Metastatic Liver Carcinoma in the Adrenal Gland (tissue), 2 donors: ENCODE results near the genes CDR2L and LLGL2.

- PRO-cap, 2 experiments: no peak in any of the 2 experiments
These were observed 5.3 kb upstream of the FDXR start for GRCh38 chr17:74878012-74878562.

DNA sequence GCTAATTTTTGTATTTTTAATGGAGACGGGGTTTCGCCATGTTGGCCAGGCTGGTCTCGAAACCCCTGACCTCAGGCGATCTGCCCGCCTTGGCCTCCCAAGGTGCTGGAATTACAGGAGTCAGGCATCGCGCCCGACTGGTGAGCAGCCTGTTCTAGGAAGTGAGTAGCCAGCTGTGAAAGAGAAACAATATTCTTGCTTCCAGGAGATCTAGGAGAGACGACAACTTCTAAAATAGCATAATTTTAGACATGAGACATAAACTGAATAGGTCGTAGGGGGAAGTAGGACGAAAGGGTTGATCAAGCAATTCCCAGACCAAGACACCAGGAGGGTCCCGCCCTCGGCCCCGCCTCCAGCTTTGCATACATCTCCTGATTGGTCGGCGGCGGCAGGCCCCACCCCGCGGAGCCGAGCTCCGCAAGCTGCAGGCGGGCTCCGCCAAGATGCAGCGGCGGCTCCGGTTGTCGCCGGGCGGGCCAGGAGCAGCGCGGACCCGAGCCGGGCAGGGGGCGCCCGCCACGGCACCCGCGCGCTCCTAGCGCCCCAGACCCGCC is at the start of gene CDR2L:
Gene CDR2L, plus strand, starts transcription at position 444 of the 557 bp plus-strand sequence.
- PRO-cap, 2 experiments: peak in 2 of 2 experiments; most common plus-strand start position 444 of the sequence (in 2)

GRCh38 chr17:75003937-75004852 is 8.3 kb upstream of the MRPL58 start:
- PRO-cap, 2 experiments: no peak in any of the 2 experiments

DNA sequence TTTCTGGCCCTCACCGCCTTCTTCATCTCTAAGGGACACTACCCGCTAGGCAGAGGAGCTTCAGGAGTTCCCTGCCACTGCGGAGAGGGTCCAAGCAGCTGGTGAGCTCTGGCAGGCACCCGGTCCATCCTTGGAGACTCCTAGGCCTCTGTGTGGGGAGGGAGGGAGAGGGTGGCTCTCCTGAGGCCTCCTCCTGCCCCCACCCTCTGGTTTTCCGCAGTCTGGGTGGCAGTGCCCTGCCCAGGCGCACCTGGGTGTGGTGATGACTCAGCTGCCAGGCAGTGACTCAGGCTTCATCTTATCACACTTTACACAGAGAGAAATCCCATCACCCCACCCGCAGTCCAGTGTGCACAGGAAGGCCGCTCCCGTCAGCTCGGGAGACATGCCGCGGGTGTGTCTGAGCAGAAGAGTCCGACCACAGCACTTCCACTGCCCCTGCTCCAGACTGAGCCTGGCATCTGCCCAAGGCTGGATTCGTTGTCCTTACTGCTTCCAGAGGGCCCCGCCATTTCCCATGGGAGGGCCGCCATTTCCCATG is 7.3 kb downstream of the NT5C start:
- PRO-cap, 2 experiments: peak in 2 of 2 experiments; most common plus-strand start position 342 of the sequence (in 2); most common minus-strand start position 216 of the sequence (in 1)

DNA sequence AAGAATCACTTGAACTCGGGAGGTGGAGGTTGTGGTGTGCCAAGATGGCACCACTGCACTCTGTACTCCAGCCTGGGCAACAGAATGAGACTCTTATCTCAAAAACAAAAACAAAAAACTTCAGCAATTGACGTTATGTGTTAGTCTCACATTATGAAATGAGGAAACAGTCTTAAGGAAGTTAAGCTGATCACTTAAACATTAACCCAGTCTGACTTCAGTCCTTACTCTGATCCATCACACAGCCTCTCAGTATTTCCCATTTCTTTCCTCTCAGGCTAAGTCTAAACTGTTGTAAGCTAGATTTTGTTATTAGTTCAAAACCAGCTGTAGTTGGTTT is 6.4 kb downstream of the JPT1 start:
- PRO-cap, 2 experiments: no peak in any of the 2 experiments

GRCh38 chr17:75240711-75241282 is 20.6 kb downstream of the GGA3 start:
- PRO-cap, 2 experiments: no peak in any of the 2 experiments

DNA sequence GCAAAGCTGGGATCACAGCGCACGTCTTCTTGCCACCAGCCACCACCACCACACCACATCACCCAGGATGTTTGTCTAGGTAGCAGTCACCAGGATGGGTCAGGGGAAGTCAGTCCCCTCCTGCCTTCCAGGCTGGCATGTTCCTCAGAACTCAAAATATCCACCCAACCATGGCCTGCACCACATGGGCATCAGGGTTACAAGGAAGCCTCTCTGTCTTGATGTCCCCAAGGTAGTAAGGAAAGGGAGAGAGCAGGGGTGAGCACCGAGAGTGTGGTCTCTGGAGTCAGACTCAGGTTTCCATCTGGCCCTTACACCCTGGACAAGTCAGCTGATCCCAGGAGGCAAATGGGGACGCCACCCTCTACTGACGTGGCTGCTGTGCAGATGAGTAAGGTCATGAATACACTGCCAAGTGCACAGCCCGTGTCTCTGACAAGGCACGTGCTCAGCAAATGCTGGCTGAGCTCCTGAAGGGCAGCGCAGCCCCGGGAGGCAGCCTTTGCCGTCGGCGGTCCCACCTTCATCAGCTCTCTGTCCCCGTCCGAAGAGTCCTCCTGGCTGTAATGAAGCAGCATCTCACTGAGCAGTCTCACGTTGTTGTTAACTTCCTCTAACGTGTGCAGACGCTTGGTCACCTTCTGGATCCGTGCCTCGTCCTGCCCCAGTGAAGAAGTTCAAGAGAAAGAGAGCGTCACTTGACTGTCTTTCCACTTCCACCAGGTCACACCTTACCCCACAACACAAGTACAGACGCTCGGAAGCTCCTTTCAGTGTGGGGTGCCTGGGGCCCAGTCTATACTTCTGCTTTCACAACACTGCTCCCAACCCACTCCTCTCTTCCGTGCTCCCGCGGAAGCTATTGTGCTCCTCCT is 19.4 kb downstream of the GGA3 start:
- PRO-cap, 2 experiments: no peak in any of the 2 experiments

GRCh38 chr17:75253328-75253790 is 8.0 kb downstream of the GGA3 start:
- PRO-cap, 2 experiments: no peak in any of the 2 experiments

DNA sequence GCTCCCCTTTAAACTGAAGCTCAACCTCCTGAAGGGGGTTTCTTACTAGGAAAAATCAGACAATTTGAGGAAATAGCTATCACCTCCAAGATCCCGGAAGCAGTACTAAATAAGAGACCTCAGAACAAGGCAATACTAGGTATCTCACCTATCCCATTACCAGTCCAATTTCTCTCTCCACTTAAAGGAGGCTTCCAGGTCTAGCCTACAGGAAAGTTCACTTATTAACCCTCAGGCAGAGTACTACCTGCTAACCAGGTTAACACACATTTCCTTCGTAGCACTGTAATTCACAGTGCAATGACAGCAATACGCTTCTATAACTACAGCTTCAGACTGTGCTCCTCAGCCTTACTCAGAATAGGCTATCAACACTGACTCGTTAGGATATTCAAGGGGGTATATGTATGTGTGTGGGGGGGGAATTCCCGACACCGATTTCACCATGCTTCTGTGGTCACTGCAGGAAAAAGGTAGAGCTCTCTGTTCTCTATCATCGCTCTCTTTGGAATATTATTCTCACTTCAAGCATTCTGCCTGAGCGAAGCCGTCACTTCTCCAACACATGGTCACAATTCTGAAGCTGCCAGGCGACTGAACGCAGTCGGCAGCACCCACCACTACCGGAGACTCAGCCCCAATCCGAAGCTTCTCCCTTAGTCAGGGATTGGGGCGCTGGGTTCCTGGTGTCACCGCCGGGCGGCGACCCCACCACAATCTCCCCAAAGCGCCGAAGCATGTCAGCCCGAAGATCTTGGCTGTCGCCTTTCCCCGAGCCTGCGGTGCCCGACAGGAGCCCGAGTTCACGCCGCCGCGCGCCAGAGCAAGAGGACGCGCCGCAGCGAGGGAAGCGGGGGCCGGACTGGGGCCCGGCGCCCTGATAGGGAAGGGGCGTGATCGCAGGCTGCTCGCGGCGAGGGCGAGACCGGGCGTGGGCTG is 628 bp downstream of the GGA3 start:
- PRO-cap, 2 experiments: no peak in any of the 2 experiments

DNA sequence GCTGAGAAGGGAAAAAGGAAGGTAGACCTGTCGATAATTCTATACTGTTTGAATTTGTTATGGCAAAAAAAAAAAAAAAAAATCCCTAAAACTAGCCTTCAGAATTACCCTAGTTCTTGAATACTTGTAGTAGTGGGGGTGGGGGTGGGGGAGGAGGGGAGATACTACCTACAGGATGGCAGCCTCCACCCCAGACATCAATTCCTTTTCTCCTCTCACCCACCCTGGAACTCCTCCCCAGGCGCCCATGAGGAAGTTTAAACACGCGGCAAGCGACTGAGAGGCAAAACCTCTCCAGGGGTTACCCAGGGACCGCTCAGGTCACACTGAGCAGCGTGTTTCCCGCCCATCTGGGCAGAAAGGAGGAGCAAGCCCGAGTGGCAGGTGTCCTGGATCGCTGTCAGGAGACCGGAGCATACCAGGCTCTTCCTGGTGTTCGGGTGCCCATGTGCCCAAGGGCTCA is 611 bp downstream of the SLC25A19 start:
- PRO-cap, 2 experiments: no peak in any of the 2 experiments

- PRO-cap, 2 experiments: no peak in any of the 2 experiments
These were observed 3.5 kb upstream of the SLC25A19 start for GRCh38 chr17:75292826-75293136.

DNA sequence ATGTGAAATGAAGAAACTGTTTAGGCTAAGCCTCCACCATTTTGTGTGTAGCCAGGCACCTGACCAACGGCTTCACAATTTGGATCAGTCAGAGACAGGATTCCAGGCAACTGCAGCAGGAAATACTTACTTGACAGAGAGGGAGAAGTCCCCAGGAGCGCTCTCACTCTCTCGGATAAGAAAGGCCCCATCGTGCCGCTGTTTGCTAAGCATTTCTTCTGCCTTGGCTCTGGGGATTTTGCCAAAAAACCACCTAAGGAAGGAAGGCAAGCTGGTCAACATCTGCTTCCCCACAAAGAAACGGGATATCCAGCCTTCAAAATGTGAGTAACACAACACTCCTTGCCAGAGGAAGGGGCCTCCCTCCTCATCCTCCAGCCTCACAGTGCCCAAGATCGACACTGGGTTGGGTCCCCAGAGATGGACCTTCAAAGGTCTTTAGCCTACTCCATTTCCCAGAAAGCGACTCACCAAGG is 36.6 kb upstream of the SLC25A19 start:
- PRO-cap, 2 experiments: no peak in any of the 2 experiments

GRCh38 chr17:75468802-75469404 is 12.5 kb downstream of the TMEM94 start:
- PRO-cap, 2 experiments: no peak in any of the 2 experiments

- PRO-cap, 2 experiments: no peak in any of the 2 experiments
These were observed 19.4 kb downstream of the TMEM94 start for GRCh38 chr17:75475749-75476235.

DNA sequence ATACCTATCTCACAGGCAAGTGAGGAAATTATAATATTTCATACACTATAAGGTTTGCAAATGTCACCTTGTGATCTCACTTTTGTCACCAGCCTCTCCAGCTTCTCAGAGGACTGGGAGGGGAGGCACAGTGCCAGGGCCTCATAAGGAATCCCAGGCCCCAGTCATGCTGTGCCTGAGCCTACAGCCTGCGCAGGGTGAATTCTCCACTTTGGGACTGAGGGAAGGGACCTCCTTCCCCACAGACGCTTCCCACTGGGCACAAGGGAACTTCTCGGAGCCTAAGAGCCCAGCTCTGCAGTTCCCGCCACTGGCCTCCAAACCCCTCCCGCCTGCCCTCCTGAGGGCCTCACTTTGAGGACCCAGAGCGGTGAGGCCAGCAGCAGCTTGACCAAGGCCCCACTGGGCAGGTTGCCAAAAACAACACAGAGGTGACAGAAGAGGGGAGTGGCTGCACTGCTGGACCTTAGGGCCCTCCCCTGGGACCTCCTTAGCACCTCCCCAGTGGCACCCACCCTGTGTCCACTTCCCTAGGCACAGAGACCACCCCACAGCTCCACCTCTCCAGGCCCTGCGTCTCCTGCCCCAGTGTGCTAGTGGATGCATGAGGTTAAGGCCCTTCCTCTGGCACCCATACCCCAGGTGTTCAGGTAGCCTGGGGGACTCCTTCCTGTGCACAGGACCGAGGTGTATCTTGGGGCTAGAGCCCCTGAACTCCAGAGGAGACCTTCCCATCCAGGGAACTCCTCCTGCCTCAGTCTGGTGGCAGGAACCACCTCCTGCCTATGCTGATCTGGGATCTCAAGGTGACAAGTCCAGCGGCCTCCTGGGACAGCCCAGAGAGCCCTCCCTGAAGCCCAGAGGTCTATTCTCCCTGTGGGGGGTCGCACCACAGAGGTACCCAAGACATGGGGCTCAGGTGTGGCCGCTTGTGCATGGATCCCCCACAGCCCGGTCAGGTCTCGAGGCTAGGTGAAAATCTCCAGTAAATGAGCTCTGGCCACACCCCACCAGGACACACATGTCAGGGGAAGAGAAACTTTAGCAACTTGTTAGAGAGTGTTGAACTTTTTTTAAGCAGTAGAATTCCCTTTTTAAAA is 3.5 kb downstream of the CASKIN2 start:
- PRO-cap, 2 experiments: no peak in any of the 2 experiments

- PRO-cap, 2 experiments: no peak in any of the 2 experiments
These were observed 1.1 kb downstream of the CASKIN2 start for GRCh38 chr17:75514215-75514750.

DNA sequence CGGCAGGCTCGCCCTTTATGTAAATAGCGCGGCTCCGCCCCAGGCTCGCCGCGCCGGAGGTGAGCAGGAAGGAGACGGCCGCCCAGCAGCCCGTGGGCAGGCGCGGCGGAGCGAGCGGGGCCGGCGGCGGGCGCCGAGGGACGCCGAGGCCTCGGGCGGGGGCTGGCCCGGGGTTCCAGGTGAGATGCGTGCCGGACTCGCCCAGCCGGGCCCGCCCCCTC is at the start of gene LLGL2:
Gene LLGL2, plus strand, starts transcription at position 51 of the 221 bp plus-strand sequence.
- PRO-cap, 2 experiments: peak in 2 of 2 experiments; most common plus-strand start position 51 of the sequence (in 2)

DNA sequence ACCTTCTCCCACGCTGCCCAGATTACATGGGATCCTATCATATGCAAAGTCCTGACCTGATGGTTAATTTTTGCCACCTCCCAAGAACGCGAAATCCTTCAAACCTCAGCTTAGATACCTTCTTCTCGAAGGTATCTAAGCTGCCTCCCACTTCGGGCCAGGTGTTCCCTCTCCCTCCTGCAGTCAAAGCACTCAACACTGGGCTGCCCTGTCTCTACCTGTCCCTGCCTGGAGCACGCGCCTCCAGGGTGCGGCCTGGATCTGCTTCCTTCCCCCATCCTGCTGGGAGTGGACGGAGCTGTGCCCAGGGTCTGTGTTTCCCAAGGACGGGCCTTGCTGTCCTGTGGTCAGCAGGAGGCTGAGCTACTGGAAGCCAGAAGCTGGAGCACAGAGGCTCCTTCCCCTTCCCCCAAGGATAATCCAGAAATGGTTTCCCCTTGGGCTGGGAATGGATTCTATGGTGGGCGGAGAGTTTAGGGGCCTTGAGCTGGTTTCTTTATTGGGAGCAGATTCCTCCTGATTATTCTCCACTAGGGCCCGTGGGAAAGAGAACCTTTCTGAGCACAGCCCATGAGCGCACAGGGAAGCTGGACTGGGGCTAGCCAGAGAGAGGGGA is 16.7 kb downstream of the LLGL2 start:
- PRO-cap, 2 experiments: no peak in any of the 2 experiments

GRCh38 chr17:75552773-75553375 is 27.4 kb downstream of the LLGL2 start:
- PRO-cap, 2 experiments: no peak in any of the 2 experiments

- PRO-cap, 2 experiments: peak in 2 of 2 experiments; most common plus-strand start chr17:75557324 (in 2); most common minus-strand start chr17:75557137 (in 1)
These were observed 30.6 kb upstream of the MYO15B start for GRCh38 chr17:75556981-75557484.